HTERT-HM (cell line): ENCODE measurements around the gene FGF19.

GRCh38 chr11:69703882-69704408 is at the start of gene FGF19:
Gene FGF19, minus strand, starts transcription at chr11:69704022.
- RRBS: 4% methylated on average over 20 of the region's 47 CpGs

DNA sequence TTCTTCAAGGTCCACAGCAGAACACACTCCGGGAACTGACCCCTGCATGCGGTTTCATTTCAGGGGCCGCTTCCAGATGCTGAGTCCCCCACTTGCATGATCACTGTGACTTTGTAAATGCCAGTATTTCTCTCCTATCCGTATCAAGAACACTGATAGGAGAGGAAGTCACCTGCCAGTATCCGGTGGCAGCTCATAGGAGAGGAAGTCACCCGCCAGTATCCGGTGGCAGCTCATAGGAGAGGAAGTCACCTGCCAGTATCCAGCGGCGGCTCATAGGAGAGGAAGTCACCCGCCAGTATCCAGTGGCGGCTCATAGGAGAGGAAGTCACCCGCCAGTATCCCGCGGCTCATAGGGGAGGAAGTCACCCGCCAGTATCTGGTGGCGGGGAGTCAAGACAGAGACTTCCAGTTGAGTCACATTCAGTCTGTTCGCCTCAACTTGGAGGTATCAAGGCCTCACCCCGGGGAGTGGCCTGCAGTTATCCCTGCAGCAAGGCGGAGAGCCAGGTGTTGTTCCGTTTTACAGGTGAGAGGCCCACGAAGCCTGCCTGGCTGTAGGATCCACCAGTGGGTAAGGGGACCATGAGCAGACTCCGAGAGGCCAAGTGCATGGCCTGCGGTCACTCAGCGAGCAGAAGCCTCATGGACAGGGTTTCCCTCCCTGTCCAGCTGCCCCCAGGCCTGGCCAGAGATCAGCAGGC is 8.4 kb upstream of the FGF19 start:
- RRBS: no CpG with 5 or more reads among the region's 24 CpGs

- RRBS: no CpG with 5 or more reads among the region's 4 CpGs
Observed at GRCh38 chr11:69854902-69855220, 35.6 kb upstream of the FGF3 start.

GRCh38 chr11:69891865-69892224 is 72.6 kb upstream of the FGF3 start:
- RRBS: 6% methylated on average over 4 of the region's 19 CpGs

- RRBS: no CpG with 5 or more reads among the region's 11 CpGs
Observed at GRCh38 chr11:69921520-69921856, 102.3 kb upstream of the FGF3 start.

DNA sequence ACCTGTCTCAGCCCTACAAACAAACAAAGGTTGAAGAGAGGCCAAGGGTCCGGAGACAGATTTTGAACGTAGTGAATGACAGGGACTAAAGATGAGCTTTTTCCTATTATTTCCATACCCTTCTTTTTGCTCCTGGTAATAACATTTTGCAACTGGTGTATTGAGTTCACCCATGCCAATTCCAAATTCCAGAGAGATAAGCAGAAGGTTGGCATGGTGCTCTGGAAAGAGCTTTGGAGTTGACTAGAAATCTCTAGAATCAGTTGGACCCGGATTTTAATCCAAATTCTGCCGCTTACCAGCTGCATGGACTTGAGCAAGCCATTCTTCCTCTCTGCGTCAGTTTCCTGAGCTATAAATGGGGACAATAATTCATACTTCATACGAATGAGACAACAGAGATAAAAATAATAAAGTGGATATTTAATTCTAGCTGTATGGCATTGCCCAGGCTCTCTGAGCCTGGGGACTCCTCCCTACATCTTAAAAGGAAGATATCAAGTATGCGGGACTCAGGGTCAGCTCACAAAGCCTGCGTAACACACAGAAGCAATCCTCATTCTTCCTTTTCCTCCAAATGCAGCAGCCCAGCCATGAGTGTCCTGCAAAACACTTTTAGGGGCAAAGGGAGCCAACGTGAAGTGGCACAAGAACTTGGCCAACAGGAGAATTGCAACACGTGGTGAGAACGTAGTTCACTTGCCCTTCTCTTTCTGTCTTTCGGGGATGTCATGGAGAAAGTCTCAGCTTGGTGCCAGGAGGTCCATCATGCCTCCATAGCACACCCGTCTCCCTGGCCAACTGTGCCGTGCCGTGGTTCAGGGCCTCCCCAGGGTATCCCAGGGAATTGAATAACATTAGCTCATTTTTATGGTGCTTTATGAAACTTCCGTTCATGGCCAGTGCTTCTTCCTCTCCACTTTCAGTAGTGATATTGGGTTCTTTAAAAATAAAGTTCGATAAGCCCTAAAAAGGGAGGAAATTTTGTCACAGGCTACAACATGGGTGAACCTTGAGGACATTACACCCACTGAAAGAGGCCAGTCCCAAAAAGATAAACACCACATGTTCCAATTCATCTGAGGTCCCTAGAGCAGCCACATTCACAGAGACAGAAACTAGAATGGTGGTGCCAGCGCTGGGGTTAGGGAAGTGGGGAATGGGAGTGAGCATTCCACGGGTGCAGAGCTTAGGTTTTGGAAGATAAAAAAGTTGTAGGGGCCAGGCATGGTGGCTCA is 98.6 kb upstream of the ANO1 start:
- RRBS: no CpG with 5 or more reads among the region's 19 CpGs

DNA sequence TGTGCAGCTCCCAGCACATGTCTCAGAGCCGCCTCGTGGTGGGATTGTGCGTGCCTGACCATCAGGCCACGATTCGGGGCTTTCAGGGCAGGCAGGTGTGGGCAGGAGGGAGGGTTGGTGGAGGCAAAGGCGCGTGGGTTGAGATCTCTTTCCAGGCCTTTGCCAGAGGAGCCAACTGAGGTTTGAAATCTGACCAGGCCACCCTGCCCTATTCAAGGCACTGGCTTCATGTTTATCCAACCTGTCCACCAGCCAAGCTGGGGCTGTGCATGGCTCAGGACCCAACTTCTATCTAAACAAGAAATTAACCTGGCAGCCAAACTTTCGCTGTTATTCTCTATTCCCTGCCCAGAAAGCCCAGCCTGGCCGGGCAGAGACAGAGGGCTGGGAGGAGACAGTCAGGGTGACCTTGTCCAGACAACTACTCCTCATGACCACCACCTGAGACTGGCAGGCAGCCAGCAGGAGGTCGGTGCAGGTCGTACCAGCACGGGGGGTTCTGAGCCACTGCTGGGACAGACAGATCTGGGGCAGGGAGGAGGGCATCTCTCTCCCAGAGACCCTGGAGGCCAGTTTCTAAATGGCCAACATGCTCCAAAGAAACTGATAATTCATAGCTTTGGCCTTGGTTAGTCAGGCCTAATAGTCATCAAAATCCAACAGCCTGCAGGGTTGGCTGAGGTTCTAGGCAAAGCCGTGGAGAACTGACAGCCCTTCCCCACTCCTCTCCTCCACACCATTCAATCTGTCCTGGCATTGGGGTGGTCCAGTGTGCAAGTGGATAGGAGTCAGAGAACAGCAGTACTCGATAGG is 28.2 kb downstream of the ANO1 start:
- RRBS: no CpG with 5 or more reads among the region's 14 CpGs

GRCh38 chr11:70155280-70155864 is 47.7 kb upstream of the FADD start:
- RRBS: no CpG with 5 or more reads among the region's 23 CpGs

- RRBS: no CpG with 5 or more reads among the region's 30 CpGs
Observed at GRCh38 chr11:70164917-70165829, 37.9 kb upstream of the FADD start.

GRCh38 chr11:70206098-70206481 is 3.0 kb downstream of the FADD start:
- RRBS: no CpG with 5 or more reads among the region's 15 CpGs

DNA sequence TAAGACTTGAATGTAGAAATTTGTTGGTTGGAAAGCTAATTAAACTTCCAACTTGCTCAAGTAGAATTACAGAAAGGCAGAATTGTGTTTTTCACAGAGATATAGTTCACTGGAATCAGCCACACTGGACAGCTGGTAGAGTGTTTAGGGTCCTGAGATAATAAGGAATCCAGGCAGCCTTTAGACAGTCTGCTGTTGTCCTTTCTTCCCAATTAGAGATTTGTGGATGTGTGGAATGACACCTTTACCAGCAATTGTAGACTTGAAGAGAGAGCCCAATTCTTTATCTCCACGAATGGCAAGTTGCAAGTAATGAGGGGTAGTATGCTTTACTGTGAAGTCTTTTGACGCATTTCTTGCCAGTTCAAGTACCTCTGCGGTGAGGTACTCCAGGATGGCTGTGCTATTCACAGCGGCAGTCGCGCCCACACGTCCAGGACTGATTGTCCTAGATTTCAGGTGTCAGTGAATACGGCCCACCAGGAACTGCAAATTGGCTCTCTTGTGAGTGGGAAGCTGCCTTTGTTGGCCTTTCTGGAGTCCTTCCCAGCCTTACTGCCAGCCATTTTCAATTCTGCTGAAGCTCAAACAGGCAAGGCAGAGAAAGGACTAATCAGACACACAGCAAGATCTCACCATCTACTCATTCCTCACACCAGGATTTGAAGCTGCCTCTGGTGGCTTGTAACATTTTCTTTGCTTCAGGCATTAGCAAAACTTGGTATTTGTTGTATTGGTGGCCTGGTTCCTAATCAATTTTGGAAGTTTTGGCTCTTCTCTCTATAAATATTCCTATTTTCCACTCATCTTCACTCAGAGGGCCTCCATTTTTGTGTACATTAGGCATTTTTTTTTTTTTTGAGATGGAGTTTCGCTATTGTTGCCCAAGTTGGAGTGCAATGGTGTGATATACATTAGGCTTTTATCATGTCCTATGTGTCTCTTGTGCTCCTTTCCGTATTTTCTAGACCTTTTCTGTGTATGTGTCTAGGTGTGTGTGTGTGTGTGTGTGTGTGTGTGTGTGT is 8.6 kb downstream of the PPFIA1 start:
- RRBS: no CpG with 5 or more reads among the region's 10 CpGs

DNA sequence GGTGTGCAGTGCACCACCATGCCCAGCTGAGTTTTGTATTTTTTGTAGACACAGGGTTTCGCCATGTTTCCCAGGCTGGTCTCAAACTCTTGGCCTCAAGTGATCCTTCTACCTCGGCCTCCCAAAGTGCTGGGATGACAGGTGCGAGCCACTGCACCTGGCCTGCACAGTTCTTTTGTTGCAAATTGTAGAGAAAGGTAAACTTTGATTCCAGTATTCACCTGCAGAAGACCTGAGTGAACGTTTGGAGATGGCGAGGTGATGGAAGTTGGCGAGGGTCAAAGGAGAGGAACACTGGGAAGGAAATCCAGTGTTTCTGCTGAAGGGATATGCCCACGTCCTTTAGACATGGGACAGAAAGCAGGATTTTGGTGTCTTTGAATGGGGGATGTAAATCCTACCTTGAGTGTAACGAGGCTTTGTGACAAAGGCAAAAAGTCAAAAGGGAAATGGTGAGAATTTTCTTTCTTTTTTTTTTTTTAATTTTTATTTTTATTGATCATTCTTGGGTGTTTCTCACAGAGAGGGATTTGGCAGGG is 23.7 kb downstream of the PPFIA1 start:
- RRBS: no CpG with 5 or more reads among the region's 8 CpGs

GRCh38 chr11:70302106-70302834 is 31.8 kb downstream of the PPFIA1 start:
- RRBS: no CpG with 5 or more reads among the region's 10 CpGs

- RRBS: no CpG with 5 or more reads among the region's 12 CpGs
Observed at GRCh38 chr11:70313867-70314538, 43.5 kb downstream of the PPFIA1 start.

- RRBS: no CpG with 5 or more reads among the region's 12 CpGs
Observed at GRCh38 chr11:70370982-70371849, 27.1 kb upstream of the CTTN start.

GRCh38 chr11:70824599-70825366 is 426.5 kb downstream of the CTTN start:
- RRBS: 14% methylated on average over 3 of the region's 17 CpGs

- RRBS: no CpG with 5 or more reads among the region's 11 CpGs
Observed at GRCh38 chr11:70908134-70908714, 344.2 kb downstream of the SHANK2 start.

DNA sequence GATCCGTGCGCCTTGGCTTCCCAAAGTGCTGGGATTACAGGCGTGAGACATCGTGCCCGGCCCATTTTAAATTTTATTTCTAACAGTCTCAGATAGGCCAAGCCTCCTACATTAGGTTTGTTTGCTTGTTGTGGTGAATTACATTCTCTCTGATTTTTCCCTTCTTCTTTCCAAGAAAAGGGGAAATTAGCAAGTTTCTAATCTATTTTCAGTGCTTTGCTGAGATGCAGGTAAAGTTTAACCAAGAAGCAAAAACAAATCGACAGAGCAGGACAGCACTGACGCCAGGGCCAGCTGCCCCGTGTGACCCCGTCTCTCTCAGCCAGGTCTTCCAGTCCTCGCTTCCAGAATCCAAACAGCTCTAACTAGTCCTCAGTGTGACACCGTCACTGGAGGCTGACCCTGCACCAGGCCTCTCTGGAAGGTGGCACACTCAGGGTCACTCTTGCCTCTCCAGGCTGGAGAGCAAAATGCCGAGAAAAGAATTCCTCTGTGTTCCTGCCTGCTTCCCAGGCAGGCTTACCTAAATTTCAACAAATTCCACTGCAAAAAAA is 44.9 kb downstream of the SHANK2 start:
- RRBS: no CpG with 5 or more reads among the region's 12 CpGs

DNA sequence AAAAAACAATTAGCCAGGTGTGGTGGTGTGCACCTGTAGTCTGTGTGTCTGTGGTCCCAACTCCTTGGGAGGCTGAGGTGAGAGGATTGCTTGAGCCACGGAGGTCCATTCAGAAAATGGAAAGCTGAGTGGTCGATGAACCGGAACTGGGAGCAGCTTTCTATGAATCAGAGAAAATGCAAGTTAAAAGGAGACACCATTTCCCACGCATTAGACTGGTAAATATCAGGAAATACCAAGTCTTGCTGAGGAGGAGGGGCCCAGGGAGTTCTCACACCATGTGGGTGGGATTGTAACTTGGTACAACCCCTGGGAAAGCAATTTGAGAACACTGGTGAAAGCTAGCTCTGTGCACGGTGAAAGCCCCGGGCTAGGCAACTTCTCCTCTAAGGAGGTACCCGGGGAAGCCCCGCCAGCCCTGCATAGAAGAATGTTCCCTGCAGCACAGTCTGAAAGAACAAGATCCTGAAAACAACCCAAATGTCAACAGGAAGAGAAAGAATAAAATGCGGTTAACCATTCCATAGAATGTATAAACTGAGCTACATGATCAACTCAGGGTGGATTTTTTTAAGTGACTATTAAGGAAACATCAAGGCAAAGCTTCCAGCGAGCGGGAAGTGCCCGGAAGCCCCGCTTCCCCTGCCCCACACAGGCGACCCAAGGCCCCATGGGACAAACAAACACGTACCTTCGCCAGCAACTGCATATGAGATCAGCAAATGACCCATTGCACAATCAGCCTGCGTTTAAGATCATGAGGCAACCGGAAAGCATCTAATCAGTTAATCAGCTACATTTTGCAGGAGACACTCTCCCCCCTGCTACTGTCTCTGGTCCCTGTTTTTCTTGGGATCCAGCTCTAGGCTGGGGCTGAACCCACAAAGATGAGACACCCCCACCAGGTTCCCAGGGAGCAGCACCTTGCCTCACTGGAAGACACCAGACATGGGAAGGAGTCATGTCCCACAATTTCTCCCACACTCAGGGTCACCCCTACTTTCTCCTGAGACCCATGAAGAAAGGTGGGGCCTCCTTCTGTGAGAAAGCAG is 11.3 kb downstream of the SHANK2 start:
- RRBS: no CpG with 5 or more reads among the region's 18 CpGs

DNA sequence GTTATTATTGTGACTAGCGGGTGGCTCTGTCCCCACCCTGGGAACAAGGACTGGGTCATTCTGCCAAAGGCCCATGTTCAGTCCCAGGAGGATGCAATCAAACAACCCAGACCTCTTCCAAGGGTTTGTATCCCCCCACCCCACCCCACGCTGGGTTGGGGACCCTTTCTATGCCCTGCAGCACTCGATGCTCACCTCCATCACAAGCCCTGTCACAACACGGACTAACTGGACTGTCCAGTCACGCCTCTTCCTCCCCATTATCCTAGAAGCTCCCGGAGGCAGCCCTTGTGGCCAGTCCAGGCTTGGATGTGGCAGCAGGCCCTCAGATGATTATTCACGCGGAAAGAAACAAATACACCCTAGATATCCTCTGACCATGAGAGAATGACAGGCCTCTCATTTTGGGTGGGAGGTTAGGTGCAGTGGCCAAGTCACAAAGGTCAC is 3.7 kb downstream of the SHANK2 start:
- RRBS: no CpG with 5 or more reads among the region's 8 CpGs